ENCODE results near the gene EDN1.

DNA sequence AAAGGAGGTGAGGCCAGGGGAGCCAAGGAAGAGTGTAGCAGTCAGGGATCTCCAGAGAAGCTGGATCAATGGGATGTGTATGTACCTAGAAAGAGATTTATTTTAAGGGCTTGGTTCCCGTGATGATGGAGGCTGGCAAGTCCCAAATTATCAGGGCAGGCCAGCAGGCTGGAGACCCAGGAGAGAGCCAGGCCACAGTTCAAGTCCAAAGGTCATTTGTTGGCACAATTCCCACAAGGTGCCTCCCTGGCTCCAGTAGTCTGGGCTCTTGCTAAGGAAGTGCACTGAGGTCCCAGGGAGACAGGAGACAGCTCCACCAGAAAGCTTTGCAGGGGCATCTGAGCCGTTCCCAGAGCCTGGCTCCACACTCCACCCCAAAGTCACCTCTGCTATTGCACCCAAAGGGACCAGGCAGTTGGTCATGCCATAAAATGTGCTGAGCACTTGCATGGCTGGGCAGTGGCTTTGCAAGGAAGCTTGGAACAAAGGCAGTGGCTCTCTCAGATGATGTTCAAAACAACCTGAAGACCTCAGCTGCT lies 75.8 kb downstream of the ADTRP start:
- CAGE, long polyA plus RNA, result no peak
- RRBS, result no CpG with 5 or more reads among the region's 2 CpGs

DNA sequence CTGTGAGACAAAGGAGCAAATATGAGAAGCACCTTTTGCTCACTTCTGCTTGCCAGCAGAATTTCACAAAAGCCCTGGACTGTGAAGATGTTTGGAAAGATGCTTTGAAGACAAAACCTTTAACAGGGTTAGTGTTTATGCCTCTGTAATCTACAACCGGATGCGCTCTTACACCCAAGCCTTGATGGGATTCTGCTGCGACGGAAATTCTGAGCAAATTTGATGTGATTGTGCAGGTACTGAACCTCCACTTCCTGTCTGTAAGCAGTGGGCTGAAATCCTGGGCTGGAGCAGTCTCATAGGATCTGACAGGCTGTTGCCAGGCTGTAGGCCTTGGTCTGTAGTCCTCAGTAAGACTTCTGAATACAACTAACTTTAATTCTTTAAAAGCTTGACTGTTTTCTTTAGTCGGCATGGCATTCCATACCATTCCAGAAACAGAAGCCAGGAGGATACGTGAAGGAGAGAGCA lies 68.4 kb downstream of the ADTRP start:
- CAGE, long polyA plus RNA, result no peak
- RRBS, result no CpG with 5 or more reads among the region's 6 CpGs

DNA sequence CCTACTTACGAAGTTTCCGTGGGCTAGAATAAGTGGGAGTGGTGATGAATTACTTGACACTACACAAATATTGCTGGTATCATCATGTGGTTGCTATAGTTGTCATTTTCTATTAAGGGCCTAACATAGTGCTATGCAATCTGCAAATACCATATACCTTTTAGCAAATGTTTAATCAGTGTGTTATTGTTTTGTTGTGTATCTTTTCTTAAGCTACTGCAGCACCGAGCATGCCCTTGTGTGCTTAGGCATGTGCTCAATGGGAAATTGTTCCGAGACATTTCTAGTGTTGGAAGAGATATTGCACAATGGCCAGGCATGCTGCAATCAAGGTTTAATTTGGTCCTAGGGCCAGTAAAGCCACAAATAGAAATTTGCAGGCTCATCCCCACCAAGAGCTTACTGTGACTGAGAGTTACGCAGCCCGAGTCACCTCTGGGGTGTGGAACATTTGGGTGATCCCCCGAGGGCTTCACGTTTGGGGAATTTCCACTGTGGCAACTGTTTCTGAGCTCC lies 66.0 kb downstream of the ADTRP start:
- CAGE, long polyA plus RNA, result no peak
- RRBS, result no CpG with 5 or more reads among the region's 8 CpGs

DNA sequence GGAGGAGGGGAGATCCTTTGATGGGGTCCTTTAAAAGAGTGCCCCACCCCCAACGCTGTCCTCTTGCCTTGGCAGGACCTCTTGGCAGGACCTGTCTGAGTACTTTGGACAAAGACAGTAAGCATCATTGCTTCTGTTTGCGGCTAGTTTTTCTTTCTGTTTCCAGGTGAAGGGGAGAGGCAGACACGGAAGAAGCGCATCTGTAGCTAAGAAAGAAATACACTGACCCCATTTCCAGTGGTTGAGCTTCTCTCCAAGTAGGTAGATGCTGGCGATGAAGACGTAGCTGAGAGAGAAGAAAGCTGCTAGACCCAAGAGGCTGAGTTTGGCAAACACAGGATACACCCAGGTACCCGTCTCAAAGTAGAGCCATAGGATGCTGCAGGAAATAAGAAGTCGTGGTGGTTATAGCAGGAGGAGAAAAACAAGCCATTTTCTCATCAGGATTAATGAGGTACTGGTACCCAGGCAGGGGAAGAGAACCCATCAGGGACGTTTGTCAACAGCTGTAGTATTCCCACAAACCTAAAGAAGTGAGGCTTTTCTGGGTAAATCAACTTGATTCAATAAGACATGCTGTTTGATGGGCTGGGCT lies 55.4 kb downstream of the ADTRP start:
- CAGE, long polyA plus RNA, result no peak
- RRBS, result no CpG with 5 or more reads among the region's 9 CpGs

GRCh38 chr6:12034077-12035068 lies 22.3 kb downstream of the HIVEP1 start:
- CAGE, long polyA plus RNA, result no peak
- RRBS, result no CpG with 5 or more reads among the region's 8 CpGs

DNA sequence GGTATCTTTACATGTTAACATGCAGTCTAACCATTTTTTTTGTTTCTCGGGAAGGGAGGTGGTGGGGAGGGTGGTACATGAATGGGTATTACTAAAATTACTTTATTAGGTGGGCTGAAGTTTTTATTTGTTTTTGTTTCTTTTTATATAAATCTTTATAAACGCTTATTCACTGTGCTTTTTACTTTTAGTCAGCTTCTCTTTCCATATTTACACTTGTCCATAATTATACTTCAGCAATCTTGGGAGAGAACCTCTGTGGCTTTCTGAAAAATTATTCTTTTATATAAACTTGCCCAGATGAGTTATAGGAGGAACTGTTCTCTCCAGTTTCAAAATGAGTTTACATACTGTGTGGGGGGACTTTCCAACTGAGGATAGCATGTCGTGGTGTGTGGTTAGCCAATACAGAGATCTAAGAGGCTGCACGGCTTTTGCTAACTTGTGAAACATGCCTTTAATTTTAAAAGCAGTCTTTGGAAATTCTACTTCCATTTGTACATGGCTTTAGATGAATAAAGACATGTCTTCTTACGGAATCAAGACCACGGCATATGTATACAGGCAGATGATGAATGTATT lies 39.6 kb downstream of the HIVEP1 start:
- CAGE, long polyA plus RNA, result no peak
- RRBS, result no CpG with 5 or more reads among the region's 6 CpGs

- CAGE, long polyA plus RNA, result no peak
- RRBS, result no CpG with 5 or more reads among the region's 2 CpGs
Observed at GRCh38 chr6:12103201-12103583, 91.1 kb downstream of the HIVEP1 start.

DNA sequence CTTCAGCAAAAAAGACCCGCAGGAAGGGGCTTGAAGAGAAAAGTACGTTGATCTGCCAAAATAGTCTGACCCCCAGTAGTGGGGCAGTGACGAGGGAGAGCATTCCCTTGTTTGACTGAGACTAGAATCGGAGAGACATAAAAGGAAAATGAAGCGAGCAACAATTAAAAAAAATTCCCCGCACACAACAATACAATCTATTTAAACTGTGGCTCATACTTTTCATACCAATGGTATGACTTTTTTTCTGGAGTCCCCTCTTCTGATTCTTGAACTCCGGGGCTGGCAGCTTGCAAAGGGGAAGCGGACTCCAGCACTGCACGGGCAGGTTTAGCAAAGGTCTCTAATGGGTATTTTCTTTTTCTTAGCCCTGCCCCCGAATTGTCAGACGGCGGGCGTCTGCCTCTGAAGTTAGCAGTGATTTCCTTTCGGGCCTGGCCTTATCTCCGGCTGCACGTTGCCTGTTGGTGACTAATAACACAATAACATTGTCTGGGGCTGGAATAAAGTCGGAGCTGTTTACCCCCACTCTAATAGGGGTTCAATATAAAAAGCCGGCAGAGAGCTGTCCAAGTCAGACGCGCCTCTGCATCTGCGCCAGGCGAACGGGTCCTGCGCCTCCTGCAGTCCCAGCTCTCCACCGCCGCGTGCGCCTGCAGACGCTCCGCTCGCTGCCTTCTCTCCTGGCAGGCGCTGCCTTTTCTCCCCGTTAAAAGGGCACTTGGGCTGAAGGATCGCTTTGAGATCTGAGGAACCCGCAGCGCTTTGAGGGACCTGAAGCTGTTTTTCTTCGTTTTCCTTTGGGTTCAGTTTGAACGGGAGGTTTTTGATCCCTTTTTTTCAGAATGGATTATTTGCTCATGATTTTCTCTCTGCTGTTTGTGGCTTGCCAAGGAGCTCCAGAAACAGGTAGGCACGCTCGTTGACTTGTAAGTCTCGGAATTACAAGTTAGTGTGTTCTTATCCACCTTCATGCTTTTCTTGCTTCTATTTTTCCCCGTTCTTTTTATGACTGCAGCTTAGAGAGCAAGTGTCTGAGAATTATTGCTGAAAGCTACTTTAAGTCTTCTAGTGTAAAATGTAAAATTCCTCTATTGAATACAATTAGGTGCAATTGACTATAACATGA lies at the start of gene EDN1:
Gene EDN1 (plus strand): TSS at position 577 of the 1,129 bp plus-strand sequence.
- CAGE, long polyA plus RNA, result no peak
- RRBS, result 0% methylated on average over 2 of the region's 42 CpGs

GRCh38 chr6:12293421-12294391 lies 3.5 kb downstream of the EDN1 start:
- CAGE, long polyA plus RNA, result no peak
- RRBS, result no CpG with 5 or more reads among the region's 6 CpGs

- CAGE, long polyA plus RNA, result no peak
- RRBS, result no CpG with 5 or more reads among the region's 4 CpGs
Observed at GRCh38 chr6:12310925-12311585, 20.9 kb downstream of the EDN1 start.

DNA sequence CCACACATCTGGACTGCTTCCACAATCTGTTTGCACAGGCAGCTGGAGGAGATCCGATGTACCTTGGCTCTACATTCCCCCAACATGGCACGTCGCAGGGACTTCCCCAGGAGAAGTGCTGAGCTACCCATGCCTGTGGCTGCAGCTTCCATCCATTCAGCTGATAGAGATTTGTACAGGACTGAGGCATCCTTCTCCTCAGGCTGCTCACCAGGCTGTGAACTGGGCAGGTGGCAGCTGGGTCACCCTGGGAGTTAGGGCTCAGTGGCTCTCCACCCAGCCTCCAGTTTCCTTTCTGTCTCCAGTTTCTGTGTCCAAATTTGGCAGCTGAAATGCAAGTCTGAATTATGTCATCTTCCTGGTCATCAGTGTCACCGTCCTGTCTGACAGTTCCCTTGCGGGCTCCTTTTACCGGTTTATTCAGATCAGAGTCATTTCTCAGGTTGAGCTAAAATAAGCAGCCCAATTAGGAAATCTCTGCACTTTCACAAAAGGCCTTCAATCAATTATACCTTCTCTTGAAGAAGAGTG lies 93.2 kb downstream of the EDN1 start:
- CAGE, long polyA plus RNA, result no peak
- RRBS, result no CpG with 5 or more reads among the region's 6 CpGs

DNA sequence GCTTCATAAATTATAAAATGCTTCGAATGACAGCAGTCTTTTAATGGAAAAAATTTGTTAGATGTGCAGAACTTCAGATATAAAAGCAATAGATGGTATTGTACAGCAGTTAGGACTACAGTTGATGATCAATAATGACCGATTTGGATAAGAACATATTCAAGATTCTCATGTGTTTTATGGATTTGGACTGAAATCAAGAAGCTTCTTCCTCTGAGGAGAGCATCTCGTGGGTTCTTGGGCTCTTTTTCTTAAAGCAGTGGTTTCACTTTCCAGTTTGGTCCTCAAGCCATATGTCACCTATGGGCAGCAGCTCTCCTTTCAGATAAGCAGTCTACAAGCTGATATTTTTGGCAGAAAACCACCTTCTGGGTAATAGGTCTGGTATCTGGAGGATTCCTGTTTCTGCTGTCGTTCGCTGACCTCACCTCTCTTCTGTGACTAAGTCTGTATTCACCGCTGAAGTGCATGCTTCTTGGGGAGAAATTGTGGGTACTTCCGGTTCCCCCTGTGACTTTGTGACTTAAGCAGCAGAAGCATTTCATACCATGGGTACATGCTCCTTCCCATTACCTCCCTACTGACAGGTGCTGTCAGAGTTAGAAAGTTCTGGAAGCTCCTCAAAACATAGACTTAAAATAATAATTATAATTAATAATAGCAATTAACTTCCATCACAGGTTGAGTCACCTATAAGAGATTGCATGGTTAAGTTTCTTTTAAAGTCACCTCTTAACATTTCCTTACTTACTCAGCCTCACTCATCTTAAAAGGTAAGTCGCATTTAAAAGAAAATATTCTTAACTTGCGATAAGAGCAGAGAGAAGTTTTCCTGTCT lies 193.6 kb downstream of the EDN1 start:
- CAGE, long polyA plus RNA, result no peak
- RRBS, result no CpG with 5 or more reads among the region's 9 CpGs

DNA sequence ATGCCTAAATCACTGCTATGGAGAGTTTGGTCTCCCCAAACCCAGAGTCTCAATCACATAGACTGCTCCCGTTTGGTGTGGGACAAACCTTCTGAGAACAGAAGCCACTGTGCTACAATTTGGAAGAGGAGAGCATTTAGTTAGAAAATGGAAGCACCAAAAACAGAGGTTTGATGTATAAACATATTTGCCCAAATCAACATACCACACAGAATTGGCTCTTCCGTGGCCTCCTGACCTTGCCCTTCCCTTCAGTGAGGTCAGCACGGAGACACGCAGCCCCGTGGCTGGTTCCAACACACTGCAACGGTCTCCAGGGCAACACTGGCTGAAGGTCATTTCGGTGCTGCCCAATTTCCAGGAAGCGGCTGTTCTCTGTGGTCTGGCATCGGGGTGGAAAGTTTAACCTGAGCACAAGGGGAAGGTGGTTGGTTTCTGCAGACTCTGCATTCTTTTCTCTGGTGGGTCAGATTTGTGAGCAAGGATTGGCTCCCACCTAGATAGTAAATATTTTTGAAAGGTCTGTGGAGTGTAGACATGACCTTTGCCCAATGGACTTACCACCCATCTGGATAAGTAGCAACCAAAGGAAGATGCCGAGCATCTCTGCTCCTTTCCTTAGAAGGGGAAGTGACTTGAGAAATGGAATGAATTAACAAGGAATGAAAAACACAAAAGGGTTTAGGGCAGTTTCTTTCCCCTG lies 177.7 kb upstream of the PHACTR1 start:
- CAGE, long polyA plus RNA, result no peak
- RRBS, result no CpG with 5 or more reads among the region's 10 CpGs

GRCh38 chr6:12572995-12573762 lies 143.4 kb upstream of the PHACTR1 start:
- CAGE, long polyA plus RNA, result no peak
- RRBS, result no CpG with 5 or more reads among the region's 3 CpGs

DNA sequence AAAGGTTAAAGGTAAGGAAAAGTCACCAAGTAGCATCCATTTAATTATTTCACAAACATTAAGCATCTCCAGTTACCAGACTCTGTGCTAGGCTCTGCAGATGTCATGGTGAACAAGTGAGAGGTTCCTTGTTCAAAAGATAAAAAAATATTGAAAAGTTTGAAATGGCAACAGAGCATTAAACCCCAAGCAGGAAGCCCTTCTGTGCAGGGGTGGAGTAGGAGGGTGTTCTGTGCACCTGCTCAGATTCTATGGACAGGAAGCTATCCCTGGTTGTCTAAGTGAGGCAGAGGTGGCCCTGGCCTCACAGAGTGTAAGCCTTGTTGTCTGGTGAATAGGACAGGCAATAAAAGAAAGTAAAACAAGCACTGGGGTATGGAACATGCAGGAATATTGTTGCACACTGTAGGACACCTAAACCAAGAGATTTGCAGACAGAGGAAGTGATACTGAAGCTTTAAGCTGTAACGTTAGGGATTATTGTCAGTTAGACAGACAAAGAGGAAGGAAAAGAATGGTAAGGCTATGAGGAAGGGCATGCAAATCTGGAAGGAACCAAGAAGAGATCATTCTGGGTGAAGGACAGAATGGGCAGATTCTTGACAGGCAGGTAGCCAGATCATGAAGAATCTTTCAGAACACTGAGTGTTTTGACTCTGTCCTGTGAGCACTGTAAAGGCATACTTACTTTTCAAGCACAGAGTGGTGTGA lies 66.8 kb downstream of the TBC1D7 start:
- CAGE, long polyA plus RNA, result no peak
- RRBS, result no CpG with 5 or more reads among the region's 1 CpG

DNA sequence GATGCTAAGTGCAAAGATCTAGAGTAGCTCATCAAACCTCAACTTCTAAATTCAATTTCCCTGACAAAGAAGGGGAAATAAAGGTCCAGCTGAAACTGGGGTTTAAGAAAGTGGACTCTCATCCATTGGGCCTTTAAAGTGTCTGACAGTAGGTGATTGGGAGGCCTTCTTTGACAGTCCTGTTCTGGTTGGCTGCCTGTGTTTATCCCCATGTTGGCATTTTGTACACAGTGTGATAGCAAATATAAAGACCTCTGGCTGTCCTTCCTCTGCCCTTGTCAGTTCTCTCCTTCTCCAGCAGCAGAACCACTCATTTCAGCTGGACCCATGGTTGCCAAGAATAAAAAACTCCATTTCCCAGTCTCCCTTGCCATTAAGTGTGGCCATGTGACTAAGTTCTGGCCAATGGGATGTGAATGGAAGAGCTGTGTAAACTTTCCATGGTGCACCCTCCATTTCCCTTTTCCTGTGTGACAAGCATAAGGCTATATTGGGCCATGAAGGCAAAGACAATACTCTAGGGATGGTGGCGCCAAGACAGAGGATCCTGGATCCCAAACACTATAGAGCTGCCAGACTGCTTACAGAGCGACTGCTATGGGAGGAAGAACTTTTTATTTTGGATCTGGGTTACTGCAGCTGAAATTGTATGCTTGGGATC lies 78.4 kb upstream of the TBC1D7 start:
- CAGE, long polyA plus RNA, result no peak
- RRBS, result no CpG with 5 or more reads among the region's 2 CpGs

- CAGE, long polyA plus RNA, result no peak
- RRBS, result no CpG with 5 or more reads among the region's 1 CpG
Observed at GRCh38 chr6:13425512-13425855, 61.9 kb downstream of the GFOD1 start.

- CAGE, long polyA plus RNA, result no peak
- RRBS, result no CpG with 5 or more reads among the region's 5 CpGs
Observed at GRCh38 chr6:13431619-13432310, 55.6 kb downstream of the GFOD1 start.

GRCh38 chr6:13445079-13445809 lies 42.2 kb downstream of the GFOD1 start:
- CAGE, long polyA plus RNA, result no peak
- RRBS, result no CpG with 5 or more reads among the region's 9 CpGs

- CAGE, long polyA plus RNA, result no peak
- RRBS, result no CpG with 5 or more reads among the region's 10 CpGs
Observed at GRCh38 chr6:13454500-13455347, 32.7 kb downstream of the GFOD1 start.